ENCODE results near the genes TRPV5 and CTAGE6.

- RRBS: no CpG with 5 or more reads among the region's 3 CpGs
Observed at GRCh38 chr7:141076349-141076761, 2.5 kb downstream of the TMEM178B start.

- RRBS: 3% methylated on average over 3 of the region's 48 CpGs
Observed at GRCh38 chr7:141511131-141512465, 39.6 kb upstream of the AGK start.

- RRBS: no CpG with 5 or more reads among the region's 4 CpGs
Observed at GRCh38 chr7:141535303-141535888, 15.8 kb upstream of the AGK start.

- RRBS: no CpG with 5 or more reads among the region's 4 CpGs
Observed at GRCh38 chr7:141562641-141562901, 11.4 kb downstream of the AGK start.

- RRBS: no CpG with 5 or more reads among the region's 6 CpGs
Observed at GRCh38 chr7:141661582-141662657, 40.0 kb downstream of the DENND11 start.

GRCh38 chr7:141666004-141666496, 35.9 kb downstream of the DENND11 start:
- RRBS: no CpG with 5 or more reads among the region's 4 CpGs

GRCh38 chr7:142500370-142500821, 242.5 kb upstream of the PRSS58 start:
- RRBS: no CpG with 5 or more reads among the region's 4 CpGs

GRCh38 chr7:142528802-142529477, 220.3 kb upstream of the PRSS1 start:
- RRBS: no CpG with 5 or more reads among the region's 11 CpGs

- RRBS: no CpG with 5 or more reads among the region's 12 CpGs
Observed at GRCh38 chr7:142719961-142720890, 29.0 kb upstream of the PRSS1 start.

GRCh38 chr7:142782996-142783646, 12.4 kb downstream of the PRSS2 start:
- RRBS: no CpG with 5 or more reads among the region's 27 CpGs

GRCh38 chr7:142789976-142790589, 19.3 kb downstream of the PRSS2 start:
- RRBS: no CpG with 5 or more reads among the region's 6 CpGs

- RRBS: no CpG with 5 or more reads among the region's 4 CpGs
Observed at GRCh38 chr7:142799463-142800113, 28.8 kb downstream of the PRSS2 start.

DNA sequence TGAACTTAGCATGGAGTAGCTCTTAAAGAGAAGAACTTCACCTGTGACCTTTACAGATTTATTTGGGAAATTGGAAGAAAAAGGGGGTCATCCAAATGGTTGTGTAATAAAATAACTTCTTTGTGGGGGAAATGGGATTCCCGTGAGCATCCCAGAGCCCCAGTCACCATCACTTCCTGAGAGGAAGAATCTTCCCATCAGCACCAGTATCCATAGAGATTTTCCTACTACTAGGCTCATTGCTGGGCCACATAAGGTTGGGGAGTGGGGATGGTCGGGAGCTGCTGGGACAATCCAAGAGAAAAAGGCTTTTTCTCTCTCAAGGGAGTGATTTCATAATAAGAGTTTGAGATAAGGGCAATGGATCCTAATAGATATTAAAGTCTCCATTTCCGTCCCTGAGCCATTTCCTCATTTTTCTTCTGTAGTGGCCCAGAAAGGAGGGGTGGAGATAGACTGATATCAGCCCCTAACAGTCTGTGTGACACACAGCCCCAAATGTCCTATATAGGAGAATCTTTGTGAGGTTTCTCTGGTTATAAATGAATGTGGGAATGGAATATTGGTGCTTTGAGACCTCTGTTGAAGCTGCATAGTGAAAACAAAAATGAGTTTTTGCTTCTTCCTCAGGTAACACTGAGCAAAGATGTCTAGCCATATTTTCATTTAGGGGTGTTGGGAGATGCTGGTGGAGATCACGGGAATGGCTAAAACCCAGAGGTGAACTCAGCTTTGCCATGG, 35.2 kb downstream of the PRSS2 start:
- RRBS: no CpG with 5 or more reads among the region's 4 CpGs

DNA sequence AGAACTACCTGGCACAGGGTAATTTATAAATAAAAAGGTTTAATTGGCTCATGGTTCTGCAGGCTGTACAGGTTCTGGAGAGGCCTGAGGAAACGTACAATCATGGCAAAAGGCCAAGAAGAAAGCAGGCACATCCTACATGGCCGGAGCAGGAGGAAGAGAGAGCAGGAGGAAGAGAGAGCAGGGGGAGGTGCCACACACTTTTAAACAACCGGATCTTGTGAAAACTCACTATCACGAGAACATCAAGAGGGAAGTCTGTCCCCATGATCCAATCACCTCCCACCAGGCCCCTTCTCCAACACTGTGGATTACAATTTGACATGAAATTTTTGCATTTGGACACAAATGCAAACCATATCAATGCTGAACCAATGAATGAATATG, 6.1 kb downstream of the TRPV5 start:
- RRBS: 16% methylated on average over 1 of the region's 4 CpGs

DNA sequence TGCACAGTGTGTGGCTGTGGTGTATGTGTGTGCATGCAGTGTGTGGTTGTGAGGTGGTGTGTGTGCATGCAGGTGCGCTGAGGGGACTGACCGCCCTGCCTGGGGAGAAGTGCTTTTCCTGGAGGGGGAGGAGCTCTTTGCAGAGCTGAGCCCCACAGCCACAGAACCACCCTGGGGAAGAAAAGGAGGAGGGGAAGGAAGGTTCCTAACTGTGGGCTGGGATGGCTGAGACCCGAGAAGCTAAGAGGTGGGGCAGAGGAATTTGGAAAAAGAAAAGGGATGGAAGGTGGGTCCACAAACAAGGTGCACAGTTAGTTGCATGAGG, at the start of gene TRPV5:
Gene TRPV5 (minus strand): TSS at position 88 of the 325 bp plus-strand sequence.
- RRBS: no CpG with 5 or more reads among the region's 3 CpGs

DNA sequence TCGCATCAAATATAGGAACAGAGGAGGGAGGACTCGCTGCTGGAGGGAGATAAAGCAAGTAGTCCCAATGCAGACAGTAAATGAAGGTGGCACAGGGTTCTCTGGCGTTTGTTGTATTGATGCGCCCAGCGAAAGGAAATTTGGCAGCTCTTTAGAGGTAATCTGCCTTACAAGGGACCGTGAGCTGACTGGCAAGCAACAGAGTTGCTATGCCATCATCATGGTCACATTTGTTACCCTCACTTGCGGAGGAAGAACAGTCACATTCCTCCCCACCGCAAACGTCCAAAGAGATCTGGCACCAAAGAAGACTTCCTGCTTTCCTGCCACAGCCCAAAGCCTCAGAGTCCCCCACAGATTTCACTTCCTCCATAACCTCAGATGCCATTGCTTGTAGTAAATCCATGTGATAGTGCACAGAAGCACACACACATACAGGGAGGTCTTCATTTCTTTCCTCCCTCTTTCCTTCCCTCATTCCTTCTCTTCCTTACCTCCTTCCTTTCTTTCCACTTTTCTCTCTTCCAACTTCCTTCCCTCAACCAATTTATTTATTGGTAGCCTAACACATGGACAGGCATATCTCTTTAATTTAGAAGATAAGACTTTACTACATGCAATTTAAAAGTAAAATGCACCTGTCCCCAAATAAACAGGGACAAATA, 15.9 kb upstream of the TAS2R40 start:
- RRBS: no CpG with 5 or more reads among the region's 9 CpGs

GRCh38 chr7:143331468-143331909, 15.6 kb downstream of the CLCN1 start:
- RRBS: no CpG with 5 or more reads among the region's 4 CpGs

DNA sequence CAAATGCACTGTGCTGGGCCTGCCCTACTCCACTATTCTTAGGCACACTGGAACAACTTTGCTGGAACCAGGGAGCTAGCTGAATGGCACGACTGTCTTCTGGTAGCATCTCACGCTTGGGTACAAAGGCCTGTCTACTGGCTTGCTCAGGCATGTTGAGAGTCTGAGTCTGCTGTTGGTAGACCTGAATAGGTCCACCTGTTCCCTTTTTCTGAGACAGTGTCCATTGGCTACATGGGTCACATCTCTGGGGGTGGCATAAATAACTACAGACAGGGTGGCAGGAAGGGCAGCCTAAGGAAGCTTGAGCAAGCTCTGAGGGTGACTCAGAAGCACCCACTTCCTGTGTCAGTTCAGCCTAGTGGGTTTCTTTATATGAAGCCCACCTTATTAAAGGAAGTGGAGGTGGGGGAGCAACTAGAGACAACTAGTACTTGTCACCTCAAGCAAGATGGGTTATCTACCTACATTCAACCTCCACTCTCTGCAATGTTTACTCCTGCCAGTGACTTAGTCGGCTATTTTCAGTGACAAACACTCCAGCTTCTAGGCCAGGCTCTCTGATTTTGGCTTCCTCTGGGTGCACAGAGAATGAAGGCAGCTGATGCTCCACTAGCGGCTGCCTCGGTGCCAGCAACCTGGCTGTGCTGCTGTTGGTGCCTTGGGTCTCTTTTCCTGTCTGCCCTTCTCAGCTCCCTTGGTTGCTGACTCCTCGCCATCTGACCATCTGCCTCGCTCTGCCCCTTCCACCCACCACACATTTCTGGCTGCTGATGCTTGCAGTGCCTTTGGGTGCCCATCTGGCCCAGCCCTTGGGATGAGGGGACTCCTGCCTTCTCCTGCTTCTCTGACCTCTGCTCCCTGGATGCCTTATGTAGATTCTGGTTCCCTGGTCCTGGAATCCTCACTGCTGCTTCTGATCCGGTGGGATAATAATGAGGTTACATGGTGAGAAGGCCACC, 5.6 kb upstream of the ZYX start:
- RRBS: no CpG with 5 or more reads among the region's 8 CpGs

- RRBS: 2% methylated on average over 7 of the region's 40 CpGs
Observed at GRCh38 chr7:143381803-143382580, 847 bp downstream of the ZYX start.

- RRBS: no CpG with 5 or more reads among the region's 16 CpGs
Observed at GRCh38 chr7:143757602-143757903, at the start of gene CTAGE6. TSS of gene CTAGE6 (minus strand) at chr7:143757696.

Measured in choroid plexus epithelial cell (primary cell).